GM12892 (cell line): ENCODE results near the gene DENND4B.

- RRBS = 31% methylated on average over 7 of the region's 23 CpGs
Observed at GRCh38 chr1:153697635-153698467, 19.4 kb downstream of the NPR1 start.

DNA sequence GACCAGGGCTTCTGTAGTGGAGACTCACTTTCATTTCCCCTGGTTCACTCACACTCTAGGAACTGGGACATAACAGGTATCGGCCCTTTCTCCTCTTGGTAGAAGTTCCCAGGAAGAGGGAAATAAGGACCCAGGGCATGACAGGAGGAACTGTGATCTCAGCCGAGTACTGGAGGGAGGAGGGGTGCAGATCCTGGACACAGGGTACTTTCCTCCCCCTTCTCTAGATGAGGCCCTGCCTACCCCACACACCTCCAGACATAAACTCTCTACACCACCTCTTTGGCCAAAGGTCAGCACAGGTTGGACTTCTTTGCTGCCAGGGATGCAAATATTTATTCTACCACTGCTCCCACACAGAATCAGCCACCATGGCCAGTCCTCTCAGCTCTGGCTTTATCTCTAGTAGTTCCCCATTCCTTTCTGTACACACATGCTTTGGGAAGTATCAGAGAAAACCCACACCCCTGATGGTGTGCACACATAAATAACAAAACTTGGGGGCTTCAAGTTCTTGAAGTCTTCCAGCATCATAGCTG lies 6.9 kb upstream of the SLC27A3 start:
- RRBS = no CpG with 5 or more reads among the region's 2 CpGs

- RRBS = no CpG with 5 or more reads among the region's 5 CpGs
Observed at GRCh38 chr1:153806739-153807466, 31.7 kb downstream of the SLC27A3 start.

- RRBS = 76% methylated on average over 3 of the region's 11 CpGs
Observed at GRCh38 chr1:153928540-153929578, 6.1 kb upstream of the GATAD2B start.

DNA sequence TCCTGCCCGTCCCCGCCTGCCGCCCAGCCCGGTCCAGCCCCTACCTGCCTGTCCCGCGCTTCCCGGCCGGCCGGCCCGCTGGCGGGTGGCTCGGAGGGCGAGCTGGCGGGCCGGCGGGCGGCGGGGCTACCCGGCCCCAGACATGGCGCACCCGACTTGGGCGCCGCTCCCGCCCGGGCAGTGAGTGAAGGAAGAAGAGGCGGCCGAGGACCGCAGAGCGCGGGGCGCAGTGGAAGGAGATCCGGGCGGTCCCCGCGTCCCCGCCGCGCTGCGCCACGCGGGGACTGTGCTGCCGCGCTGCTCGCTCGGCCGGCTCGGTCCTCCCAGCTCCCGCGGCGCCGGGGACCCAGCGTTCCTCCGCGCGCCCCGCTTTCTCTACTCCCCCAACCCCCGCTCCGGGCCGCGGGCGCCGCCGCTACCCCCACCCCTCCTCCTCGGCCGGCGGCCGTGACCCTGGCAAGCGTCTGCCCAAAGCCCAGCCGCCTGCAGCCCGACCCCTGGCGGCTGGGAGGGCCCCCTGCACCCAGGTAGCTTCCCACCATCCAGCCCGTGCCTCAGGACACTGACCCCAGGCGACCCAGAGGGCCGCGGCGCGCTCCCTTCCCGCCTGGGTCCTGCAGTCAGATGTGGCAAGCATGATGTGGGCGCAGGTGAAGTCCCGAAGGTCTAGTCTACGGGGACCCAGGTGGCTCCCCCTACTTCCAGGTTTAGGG lies at the start of gene DENND4B:
TSS of gene DENND4B (minus strand) at position 466 of the 713 bp plus-strand sequence.
- RRBS = 1% methylated on average over 50 of the region's 81 CpGs

GRCh38 chr1:153959100-153959473 lies 675 bp upstream of the CRTC2 start:
- RRBS = no CpG with 5 or more reads among the region's 3 CpGs

DNA sequence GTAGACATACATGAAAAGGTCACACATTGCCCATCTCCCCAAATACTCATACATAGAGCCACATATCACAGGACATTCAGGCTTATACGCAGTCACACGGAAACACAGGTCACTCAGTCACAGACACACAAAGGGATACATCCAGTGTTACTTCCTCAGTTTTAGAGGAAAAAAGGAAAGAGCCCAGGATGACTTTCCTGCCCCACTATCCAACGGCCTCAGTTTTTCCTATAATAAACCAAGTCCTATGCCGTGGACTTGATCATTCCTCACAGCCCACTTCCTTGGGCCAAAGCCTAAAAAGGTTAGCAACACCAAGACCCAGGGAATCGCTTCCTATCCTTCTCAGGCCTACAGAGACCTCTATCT lies 1.8 kb downstream of the SLC39A1 start:
- RRBS = no CpG with 5 or more reads among the region's 5 CpGs

DNA sequence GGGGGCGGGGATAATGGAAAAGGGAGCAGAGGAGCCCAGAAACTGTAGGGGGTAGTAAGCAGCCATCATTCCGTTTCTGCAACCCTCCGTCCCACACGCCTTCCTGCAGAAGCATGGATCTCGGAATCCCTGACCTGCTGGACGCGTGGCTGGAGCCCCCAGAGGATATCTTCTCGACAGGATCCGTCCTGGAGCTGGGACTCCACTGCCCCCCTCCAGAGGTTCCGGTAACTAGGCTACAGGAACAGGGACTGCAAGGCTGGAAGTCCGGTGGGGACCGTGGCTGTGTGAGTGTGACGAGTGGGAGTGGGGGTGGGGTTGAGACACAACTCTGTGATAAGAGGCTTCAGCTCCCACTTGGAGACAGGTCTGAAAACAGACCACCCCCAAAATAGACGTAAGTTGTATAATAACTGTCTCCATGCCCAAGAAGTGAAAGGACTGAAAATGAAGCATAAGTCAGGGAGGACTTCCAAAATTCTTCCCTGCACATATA lies 759 bp downstream of the CREB3L4 start:
- RRBS = 0% methylated on average over 2 of the region's 14 CpGs

DNA sequence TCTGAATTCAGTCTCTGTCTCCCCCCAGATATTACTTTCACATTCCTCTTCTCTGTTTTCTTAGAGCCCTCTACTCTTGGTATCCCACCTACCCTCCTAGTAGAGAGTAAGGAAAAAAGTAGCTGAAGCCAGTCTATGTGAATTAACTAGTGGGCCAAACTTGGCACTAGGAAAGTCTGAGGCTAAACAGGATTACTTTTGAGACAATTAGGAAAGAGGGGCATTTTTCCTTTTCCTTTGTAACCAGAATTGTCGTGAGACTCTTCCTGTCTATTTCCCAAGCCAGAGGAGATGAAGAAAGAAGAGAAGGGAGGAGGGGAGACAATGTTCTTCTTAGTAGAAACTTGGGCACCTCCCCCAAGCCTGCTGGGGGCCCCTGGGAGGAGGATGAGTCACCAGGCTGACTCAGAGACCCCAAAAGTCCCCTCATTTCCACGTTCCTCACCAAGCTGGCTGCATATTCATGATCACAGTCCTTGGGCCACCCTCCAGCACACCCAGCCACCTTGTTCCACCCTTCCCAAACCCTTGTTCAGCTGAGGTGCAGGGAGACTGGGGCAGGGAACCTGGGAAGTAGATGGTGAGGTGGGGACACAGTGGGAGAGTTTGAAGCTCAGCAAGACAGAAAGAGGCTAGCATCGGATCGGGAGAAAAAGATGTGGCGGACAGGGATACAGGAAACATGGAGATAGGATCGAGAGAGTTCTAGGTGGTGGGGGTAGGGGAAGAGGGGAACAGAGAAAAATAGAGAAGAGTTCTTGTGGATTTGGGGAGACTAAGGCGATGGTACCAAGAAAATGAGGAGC lies 848 bp downstream of the RAB13 start:
- RRBS = no CpG with 5 or more reads among the region's 7 CpGs

DNA sequence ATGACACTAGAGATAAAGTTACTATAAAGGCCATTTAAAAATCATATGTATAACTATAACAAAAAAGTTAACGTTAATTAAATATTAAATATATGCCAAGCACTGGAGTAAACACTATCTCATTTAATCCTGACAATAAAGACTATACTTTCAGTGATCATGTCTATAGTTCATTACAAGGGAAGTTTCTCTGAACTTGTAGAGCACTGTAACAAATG lies 75.2 kb downstream of the TPM3 start:
- RRBS = no CpG with 5 or more reads among the region's 1 CpG

DNA sequence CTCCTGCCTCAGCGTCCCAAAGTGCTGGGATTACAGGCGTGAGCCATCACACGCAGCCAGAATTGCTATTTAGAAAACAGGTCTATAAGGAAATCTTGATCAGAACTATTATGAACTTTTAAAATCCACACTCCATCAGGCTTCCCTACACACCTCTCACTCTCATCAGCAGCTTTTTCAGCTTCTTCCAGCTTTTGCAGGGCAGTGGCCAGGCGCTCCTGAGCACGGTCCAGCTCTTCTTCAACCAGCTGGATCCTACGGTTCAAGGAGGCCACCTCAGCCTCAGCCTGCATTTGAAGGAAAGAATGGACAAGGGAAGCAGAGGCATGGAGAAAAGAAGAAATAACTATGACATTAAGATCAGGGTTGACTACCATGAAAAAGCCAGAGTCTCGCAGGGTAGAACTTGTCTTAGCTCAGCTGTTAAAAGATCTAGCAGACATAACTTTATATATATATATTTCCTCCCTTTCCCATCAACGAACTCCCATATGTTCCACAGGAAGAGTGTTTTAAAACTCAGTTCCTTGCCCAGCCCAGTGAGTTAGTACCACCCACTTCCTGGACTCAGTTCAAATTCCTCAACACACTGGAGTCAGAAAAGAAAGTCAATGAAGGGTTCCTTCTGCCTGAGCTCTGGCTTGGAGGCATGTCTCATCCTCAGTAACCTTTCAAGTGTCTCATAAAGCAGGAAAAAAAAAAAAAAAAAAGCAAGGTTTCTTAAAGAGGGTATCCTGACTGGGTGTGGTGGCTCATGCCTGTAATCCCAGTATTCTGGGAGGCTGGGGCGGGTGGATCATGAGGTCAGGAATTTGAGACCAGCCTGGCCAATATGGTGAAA lies 15.7 kb downstream of the TPM3 start:
- RRBS = no CpG with 5 or more reads among the region's 9 CpGs

GRCh38 chr1:154190404-154191112 lies 1.3 kb downstream of the TPM3 start:
- RRBS = no CpG with 5 or more reads among the region's 2 CpGs

- RRBS = no CpG with 5 or more reads among the region's 2 CpGs
Observed at GRCh38 chr1:154214163-154214846, 6.1 kb downstream of the C1orf43 start.

- RRBS = 46% methylated on average over 2 of the region's 12 CpGs
Observed at GRCh38 chr1:154329226-154330145, 4.2 kb downstream of the ATP8B2 start.

DNA sequence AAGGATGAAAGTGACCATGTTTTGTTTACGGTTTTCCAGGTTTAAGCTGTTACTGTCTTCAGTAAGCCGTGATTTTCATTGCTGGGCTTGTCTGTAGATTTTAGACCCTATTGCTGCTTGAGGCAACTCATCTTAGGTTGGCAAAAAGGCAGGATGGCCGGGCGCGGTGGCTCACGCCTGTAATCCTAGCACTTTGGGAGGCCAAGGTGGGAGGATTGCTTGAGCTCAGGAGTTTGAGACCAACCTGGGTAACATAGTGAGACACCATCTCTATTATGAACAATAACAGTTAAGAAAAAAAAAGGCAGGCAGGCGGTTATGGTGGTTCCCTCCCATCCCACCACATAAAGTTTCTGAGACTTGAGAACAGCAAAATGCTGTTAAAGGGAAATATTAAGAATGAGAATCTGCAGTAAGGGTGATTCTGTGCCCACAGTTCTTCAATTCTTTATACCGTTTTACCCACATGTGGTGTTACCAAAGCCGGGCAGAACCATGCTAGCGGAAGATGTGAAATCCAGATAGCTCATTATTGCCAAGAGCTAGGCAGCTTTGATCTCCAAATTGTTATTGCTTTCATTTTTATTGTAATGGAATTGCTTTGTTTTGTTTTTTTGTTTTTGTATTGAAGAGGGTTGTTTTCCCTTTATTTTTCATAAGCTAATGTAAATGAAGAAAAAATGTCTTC lies 34.4 kb upstream of the TDRD10 start:
- RRBS = no CpG with 5 or more reads among the region's 10 CpGs

GRCh38 chr1:154555350-154555639 lies 3.2 kb downstream of the UBE2Q1 start:
- RRBS = no CpG with 5 or more reads among the region's 3 CpGs

GRCh38 chr1:154582565-154583375 lies 15.2 kb downstream of the CHRNB2 start:
- RRBS = no CpG with 5 or more reads among the region's 7 CpGs

GRCh38 chr1:154726483-154726853 lies 118.5 kb upstream of the ADAR start:
- RRBS = 29% methylated on average over 4 of the region's 11 CpGs

GRCh38 chr1:154730875-154731639 lies 123.1 kb upstream of the ADAR start:
- RRBS = no CpG with 5 or more reads among the region's 18 CpGs

GRCh38 chr1:154951892-154952732 lies 3.8 kb downstream of the PBXIP1 start:
- RRBS = no CpG with 5 or more reads among the region's 18 CpGs